Ishikawa (cell line): ENCODE measurements around the gene CDC42EP2.

GRCh38 chr11:65121293-65121962 lies 506 bp downstream of the FAU start:
- RRBS: no CpG with 5 or more reads among the region's 32 CpGs

GRCh38 chr11:65146534-65146997 lies 12.2 kb upstream of the SYVN1 start:
- RRBS: no CpG with 5 or more reads among the region's 4 CpGs

DNA sequence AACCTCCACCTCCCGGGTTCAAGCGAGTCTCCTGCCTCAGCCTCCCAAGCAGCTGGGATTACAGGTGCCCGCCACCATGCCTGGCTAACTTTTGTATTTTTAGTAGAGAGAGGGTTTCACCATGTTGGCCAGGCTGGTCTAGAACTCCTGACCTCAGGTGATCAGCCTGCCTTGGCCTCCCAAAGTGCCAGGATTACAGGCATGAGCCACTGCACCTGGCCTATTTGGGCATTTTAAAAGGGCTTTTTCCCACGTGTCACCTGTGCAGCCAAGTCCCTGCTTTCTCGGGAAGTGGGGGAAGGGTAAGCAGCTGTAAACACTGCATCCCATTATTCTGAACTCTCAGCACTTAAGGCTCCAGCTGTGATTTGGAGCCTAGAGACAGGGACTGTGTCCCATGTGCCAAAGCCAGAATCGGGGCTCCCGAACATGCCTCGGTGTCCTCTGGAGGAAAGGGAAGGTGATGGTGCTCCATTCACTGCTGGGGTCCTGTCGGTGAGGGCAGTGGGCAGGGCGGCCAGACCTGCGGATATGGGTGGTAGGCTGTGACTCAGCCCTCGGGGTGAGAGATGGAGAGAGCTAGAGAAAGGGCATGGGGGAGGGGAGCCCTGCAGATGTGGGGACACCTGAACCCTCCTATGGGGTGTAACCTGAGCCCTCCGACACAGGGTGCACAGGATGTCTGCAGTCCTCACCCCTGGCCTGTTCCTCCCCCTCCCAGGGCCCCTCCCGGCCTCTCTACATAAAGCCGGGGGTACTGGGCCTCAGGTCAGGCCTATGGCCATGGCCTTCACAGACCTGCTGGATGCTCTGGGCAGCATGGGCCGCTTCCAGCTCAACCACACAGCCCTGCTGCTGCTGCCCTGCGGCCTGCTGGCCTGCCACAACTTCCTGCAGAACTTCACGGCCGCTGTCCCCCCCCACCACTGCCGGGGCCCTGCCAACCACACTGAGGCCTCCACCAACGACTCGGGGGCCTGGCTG lies 31.7 kb downstream of the CAPN1 start:
- RRBS: 84% methylated on average over 1 of the region's 22 CpGs

- RRBS: 87% methylated on average over 3 of the region's 26 CpGs
These were observed 16.2 kb upstream of the CDC42EP2 start for GRCh38 chr11:65298011-65299356.

GRCh38 chr11:65314279-65315178 lies at the start of gene CDC42EP2:
TSS of gene CDC42EP2 (plus strand) at chr11:65314866.
- RRBS: 2% methylated on average over 30 of the region's 79 CpGs

DNA sequence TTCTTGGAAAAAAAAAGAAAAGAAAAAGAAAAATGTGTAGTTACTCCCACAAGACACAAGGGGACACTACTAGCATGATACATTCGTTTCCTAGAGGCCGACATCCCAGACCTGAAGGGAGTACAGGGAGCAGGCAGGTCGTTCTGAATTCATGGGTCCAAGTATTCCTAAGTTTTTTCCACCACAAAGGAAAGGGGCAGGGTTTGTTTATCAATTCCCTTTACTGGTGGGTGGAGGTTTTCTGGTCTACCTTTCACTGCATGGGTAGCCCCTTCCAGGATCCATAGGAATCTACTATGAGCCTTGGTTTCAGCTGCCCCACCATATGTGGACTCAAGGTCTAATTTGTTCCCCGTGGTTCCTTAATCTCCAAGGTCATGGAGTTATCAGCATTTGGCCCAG lies 11.8 kb downstream of the TIGD3 start:
- RRBS: no CpG with 5 or more reads among the region's 4 CpGs

GRCh38 chr11:65394479-65394678 lies 7.9 kb downstream of the FRMD8 start:
- RRBS: no CpG with 5 or more reads among the region's 4 CpGs

DNA sequence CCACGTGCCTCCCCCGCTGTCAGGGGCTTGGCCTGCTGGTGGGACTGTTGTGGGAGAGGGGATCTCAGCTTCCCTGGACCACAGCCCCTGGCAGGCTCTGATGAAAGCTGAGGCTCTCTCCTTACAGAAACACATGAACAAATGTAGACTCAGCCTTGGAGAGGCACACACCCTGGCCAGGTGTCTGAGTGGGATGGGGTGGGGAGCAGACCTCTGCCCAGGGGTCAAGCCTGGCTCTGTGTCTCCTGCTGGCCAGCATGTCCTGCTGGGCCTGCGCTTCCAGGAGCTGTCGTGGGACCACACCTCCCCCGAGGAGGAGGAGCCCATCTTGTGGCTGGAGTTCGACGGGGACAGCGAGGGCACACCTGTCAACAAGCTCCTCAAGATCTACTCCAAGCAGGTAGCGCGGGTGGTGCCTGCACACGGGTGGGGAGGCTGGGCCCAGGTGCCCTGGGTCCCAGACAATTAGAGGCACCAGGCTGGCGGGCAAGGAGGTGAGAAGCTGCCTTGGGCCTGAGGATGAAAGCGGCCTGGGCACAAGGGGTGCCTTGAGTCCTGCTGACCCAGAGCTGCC lies 14.1 kb downstream of the FRMD8 start:
- RRBS: no CpG with 5 or more reads among the region's 13 CpGs

GRCh38 chr11:65417685-65418405 lies 31.4 kb downstream of the FRMD8 start:
- RRBS: no CpG with 5 or more reads among the region's 20 CpGs

GRCh38 chr11:65421920-65422260 lies 35.5 kb downstream of the FRMD8 start:
- RRBS: 2% methylated on average over 3 of the region's 26 CpGs

GRCh38 chr11:65427630-65428617 lies 41.5 kb downstream of the FRMD8 start:
- RRBS: no CpG with 5 or more reads among the region's 12 CpGs

- RRBS: no CpG with 5 or more reads among the region's 7 CpGs
These were observed 57.0 kb upstream of the SCYL1 start for GRCh38 chr11:65467789-65468448.

DNA sequence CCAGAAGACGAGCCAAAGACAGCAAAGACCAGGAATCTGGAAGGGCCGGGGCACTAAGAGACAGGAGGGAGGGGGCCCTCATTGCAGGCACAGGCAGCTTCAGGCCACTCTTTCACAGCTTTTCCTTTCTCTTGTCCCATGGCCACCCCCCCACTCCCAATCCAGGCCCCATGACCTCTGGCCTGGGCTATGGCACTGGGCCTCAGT lies 34.7 kb upstream of the SCYL1 start:
- RRBS: no CpG with 5 or more reads among the region's 2 CpGs

DNA sequence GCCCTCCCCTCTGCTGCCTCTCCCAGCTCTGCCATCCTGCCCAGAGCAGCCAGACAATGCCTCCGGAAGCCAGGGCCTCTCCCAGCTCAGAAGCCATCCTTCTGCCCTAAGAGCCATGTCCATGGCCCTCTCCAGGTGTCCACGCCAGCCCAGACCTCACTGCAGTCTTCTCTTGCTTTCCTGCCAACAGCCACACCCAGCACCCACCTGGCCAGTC lies 34.5 kb upstream of the SCYL1 start:
- RRBS: no CpG with 5 or more reads among the region's 2 CpGs

DNA sequence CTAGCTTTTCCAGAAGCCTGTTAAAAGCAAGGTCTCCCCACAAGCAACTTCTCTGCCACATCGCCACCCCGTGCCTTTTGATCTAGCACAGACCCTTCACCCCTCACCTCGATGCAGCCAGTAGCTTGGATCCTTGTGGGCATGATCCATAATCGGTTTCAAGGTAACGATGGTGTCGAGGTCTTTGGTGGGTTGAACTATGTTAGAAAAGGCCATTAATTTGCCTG lies 19.5 kb upstream of the SCYL1 start:
- RRBS: no CpG with 5 or more reads among the region's 6 CpGs

DNA sequence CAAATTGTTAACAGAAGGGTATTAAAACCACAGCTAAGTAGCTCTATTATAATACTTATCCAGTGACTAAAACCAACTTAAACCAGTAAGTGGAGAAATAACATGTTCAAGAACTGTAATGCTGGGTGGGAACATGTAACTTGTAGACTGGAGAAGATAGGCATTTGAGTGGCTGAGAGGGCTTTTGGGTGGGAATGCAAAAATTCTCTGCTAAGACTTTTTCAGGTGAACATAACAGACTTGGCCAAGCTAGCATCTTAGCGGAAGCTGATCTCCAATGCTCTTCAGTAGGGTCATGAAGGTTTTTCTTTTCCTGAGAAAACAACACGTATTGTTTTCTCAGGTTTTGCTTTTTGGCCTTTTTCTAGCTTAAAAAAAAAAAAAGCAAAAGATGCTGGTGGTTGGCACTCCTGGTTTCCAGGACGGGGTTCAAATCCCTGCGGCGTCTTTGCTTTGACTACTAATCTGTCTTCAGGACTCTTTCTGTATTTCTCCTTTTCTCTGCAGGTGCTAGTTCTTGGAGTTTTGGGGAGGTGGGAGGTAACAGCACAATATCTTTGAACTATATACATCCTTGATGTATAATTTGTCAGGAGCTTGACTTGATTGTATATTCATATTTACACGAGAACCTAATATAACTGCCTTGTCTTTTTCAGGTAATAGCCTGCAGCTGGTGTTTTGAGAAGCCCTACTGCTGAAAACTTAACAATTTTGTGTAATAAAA lies 19.0 kb upstream of the SCYL1 start:
- RRBS: no CpG with 5 or more reads among the region's 6 CpGs

GRCh38 chr11:65528892-65529429 lies 4.1 kb downstream of the SCYL1 start:
- RRBS: no CpG with 5 or more reads among the region's 13 CpGs

- RRBS: no CpG with 5 or more reads among the region's 5 CpGs
These were observed 1.9 kb upstream of the LTBP3 start for GRCh38 chr11:65559944-65560543.

GRCh38 chr11:65574917-65575972 lies 608 bp upstream of the EHBP1L1 start:
- RRBS: no CpG with 5 or more reads among the region's 53 CpGs

- RRBS: no CpG with 5 or more reads among the region's 11 CpGs
These were observed 2.9 kb downstream of the EHBP1L1 start for GRCh38 chr11:65578550-65579332.